Metastatic Breast Carcinoma in the Brain (tissue), 10 donors: ENCODE data around the gene C11orf68.

DNA sequence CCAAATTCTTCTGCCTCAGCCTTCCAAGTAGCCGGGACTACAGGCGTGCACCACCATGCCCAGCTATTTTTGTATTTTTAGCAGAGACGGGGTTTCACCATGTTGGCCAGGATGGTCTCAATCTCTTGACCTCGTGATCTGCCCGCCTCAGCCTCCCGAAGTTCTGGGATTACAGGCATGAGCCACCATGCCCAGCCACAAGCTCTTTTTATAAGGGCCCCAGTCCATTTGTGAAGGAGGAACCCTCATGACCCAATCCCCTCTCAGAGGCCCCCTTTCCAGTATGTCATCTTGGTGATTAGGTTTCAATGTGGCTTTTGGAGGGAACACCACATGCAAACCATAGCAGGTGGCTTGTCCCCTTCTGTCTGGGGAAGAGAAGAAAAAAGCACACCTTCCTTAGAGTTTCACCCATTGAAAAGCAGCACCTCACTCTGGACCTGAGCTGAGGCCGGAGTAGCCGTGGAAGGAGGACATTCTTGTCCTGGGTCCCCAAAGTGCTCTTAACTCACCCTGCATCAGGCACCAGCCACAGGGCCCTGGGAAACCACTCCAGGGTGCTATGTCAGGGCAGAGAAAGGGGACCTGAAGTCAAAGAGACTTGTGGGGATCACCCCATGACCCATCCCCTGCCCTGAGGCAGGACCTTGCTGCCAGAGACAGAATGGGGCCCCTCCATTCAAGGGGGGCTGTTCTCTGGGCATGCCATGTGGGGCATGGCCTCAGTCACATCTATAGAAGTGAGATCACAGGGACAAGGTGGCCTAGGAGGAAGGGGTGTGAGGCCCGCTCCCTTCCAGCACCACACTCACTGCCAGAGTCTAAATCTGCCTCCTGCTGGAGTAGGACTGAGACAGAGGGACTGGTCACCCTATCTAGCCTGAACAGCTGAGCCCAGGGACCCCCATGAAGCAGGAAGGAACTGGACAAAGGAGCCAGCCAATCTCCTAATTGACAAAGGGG, 61.7 kb downstream of the FRMD8 start:
- PRO-cap, 10 experiments = peak in 3 of 10 experiments; most common plus-strand start position 311 of the sequence (in 2)

- PRO-cap, 10 experiments = no peak in any of the 10 experiments
These were observed 34.5 kb upstream of the SCYL1 start for GRCh38 chr11:65490501-65490717.

GRCh38 chr11:65505500-65505726, 19.5 kb upstream of the SCYL1 start:
- PRO-cap, 10 experiments = peak in 3 of 10 experiments; most common plus-strand start chr11:65505594 (in 3); most common minus-strand start chr11:65505550 (in 1)

DNA sequence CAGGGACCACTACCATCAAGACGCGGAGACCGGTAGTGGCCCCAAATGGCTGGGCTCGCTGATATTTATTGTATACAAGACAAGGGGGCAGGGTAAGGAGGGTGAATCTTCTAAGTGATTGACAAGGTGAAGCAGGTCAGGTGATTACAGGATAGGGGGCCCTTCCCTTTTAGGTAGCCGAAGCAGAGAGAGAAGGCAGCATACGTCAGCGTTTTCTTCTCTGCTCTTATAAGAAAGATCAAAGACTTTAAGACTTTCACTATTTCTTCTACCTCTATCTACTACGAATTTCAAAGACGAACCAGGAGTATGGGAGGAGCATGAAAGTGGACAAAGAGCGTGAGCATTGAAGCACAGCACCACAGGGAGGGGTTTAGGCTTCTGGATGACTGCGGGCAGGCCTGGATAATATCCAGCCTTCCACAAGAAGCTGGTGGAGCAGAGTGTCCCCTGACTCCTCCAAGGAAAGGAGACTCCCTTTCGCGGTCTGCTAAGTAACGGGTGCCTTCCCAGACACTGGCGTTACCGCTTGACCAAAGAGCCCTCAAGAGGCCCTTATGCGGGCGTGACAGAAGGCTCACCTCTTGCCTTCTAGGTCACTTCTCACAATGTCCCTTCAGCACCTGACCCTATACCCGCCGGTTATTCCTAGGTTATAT, 2.8 kb upstream of the SCYL1 start:
- PRO-cap, 10 experiments = peak in 1 of 10 experiments; most common plus-strand start position 362 of the sequence (in 1); most common minus-strand start position 237 of the sequence (in 1)

DNA sequence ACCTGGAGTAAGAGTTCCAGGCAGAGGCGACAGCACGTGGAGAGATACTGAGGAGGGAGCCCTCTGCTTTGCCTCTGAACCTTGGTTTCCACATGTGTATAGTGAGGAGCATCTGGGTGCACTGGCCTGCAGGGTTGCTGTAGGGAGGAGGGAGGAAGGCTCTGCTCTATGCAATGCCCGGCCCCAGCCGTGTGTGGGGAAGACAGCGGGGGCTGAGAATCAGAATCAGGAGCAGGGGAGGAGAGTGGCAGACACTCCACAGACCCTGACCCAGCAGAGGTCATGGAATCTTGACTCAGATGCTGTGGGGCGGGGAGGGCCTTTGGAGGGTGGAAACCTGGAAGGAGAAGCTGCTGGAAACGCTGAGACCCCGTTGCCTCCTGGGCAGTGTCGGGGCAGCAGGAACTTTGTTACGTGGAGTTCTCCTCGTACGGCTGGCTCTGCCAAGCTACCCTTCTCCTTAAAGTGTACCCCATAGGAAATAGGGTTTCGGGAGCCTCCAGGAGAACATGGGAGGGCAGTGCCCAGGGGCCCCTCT, 4.1 kb downstream of the SCYL1 start:
- PRO-cap, 10 experiments = no peak in any of the 10 experiments

GRCh38 chr11:65544803-65545290, 13.3 kb downstream of the LTBP3 start:
- PRO-cap, 10 experiments = no peak in any of the 10 experiments

GRCh38 chr11:65552615-65553324, 5.4 kb downstream of the LTBP3 start:
- PRO-cap, 10 experiments = no peak in any of the 10 experiments

- PRO-cap, 10 experiments = peak in 5 of 10 experiments; most common plus-strand start chr11:65556096 (in 3); most common minus-strand start chr11:65555722 (in 1)
These were observed 2.5 kb downstream of the LTBP3 start for GRCh38 chr11:65555423-65556245.

DNA sequence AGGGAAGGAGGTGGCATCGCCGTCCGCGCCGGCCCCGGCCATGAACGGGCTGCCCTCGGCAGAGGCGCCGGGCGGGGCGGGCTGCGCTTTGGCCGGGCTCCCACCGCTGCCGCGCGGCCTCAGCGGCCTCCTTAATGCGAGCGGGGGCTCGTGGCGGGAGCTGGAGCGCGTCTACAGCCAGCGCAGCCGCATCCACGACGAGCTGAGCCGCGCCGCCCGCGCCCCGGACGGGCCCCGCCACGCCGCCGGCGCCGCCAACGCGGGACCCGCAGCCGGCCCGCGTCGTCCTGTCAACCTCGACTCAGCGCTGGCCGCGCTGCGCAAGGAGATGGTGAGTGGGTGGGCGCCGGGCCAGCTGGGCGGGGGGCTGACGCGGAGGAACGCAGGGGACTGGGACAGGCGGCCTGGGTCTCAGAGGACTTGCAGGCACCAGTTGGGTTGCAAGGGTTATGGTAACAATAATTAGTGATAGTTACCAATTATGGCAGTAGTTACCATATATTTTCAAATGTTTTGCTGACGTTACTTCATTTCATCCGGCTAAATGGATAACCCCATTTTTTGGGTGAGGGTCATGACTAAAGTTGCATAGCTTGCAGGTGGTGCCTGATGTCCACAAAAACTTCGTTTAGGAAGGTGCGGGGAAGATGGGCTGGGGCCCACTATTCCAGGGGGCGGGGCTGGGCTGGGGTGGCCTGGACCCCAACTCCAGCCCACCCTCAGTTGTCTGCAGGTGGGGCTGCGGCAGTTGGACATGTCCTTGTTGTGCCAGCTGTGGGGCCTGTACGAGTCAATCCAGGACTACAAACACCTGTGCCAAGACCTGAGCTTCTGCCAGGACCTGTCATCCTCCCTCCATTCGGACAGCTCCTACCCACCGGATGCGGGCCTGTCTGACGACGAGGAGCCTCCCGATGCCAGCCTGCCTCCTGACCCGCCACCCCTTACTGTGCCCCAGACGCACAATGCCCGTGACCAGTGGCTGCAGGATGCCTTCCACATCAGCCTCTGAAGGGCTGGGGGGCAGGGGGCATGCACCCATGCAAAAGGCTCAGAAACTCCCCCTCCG, 626 bp downstream of the FAM89B start:
- PRO-cap, 10 experiments = peak in 10 of 10 experiments; most common plus-strand start position 284 of the sequence (in 1); most common minus-strand start position 303 of the sequence (in 10)

GRCh38 chr11:65593531-65594476, 1.8 kb downstream of the KCNK7 start:
- PRO-cap, 10 experiments = peak in 1 of 10 experiments; most common minus-strand start chr11:65593947 (in 1)

DNA sequence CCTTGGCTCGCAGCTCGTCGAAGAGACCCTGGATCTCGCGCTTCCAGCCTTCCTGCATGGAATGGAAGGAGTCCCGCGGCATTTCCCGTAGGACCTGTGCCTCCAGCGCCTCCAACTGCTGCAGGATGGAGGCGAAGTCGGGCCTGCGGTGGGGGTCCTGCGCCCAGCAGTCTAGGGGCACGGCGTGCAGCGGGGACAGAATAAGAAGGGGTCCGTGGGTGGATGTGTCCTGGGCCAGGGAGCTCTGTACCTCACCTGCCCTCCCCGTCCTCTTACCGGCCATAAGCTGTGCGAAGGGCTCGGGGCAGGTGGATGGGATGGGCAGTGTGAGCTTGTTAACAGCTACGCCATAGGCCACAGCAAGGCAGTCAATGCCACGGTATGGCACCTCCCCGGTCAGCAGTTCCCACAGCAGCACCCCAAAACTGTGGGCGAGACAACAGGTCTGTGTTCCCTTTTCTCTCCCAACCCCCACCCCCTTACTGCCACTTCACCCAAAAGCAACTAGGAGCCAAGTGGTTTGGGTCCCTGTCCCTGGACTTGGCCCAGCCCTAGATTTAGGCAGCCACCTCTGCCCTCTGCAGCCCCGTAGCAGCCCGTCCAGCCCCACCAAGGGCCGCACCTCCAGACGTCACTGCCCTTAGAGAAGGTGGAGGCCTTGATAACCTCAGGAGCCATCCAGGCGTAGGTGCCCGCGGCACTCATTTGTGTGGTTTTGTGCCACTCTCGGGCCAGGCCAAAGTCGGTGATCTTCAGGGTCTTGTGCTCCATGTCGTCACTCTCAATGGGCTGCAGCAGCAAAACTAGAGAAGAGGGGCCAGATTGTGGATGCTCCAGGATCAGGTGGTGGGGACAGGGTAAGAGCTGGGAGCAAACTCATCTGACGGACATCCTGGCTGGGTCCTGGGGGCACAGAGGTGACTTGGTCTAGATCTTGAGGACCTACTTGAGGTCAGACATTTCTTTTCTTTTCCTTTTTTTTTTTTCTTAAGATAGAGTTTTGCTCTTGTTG, 6.1 kb downstream of the MAP3K11 start:
- PRO-cap, 10 experiments = no peak in any of the 10 experiments

GRCh38 chr11:65626056-65626333, 10.4 kb downstream of the PCNX3 start:
- PRO-cap, 10 experiments = no peak in any of the 10 experiments

- PRO-cap, 10 experiments = no peak in any of the 10 experiments
These were observed 4.4 kb downstream of the RELA start for GRCh38 chr11:65658087-65659034.

DNA sequence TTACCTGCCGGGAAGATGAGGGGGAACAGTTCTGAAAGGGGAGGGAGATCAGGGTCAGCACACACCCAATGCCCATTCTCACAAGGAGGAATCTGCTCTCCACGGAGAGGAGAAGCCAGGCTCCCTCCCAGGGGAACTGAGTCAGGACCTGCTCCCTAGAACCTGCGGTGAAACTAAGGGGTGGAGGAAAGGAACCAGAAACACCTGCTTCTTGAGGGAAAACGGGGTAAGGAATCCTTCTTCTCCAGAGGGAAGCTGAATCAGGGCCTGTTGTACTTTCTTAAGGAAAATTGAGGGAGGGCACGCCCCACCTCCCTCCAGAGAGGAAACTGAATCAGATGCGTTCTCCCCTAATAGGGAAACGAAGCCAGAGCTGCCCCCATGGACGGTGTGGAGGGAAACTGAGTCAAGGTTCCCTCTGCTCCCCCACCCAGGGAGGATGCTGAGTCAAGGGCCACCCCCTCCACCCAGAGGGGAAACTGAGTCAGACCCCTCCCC, 492 bp downstream of the RELA start:
- PRO-cap, 10 experiments = no peak in any of the 10 experiments

GRCh38 chr11:65713179-65713838, 1.3 kb downstream of the KAT5 start:
- PRO-cap, 10 experiments = peak in 1 of 10 experiments; most common minus-strand start chr11:65713502 (in 1)

GRCh38 chr11:65718421-65719346, 1.9 kb downstream of the RNASEH2C start:
- PRO-cap, 10 experiments = no peak in any of the 10 experiments

- PRO-cap, 10 experiments = peak in 1 of 10 experiments; most common plus-strand start chr11:65868364 (in 1)
These were observed 4.3 kb downstream of the EFEMP2 start for GRCh38 chr11:65868181-65868905.

DNA sequence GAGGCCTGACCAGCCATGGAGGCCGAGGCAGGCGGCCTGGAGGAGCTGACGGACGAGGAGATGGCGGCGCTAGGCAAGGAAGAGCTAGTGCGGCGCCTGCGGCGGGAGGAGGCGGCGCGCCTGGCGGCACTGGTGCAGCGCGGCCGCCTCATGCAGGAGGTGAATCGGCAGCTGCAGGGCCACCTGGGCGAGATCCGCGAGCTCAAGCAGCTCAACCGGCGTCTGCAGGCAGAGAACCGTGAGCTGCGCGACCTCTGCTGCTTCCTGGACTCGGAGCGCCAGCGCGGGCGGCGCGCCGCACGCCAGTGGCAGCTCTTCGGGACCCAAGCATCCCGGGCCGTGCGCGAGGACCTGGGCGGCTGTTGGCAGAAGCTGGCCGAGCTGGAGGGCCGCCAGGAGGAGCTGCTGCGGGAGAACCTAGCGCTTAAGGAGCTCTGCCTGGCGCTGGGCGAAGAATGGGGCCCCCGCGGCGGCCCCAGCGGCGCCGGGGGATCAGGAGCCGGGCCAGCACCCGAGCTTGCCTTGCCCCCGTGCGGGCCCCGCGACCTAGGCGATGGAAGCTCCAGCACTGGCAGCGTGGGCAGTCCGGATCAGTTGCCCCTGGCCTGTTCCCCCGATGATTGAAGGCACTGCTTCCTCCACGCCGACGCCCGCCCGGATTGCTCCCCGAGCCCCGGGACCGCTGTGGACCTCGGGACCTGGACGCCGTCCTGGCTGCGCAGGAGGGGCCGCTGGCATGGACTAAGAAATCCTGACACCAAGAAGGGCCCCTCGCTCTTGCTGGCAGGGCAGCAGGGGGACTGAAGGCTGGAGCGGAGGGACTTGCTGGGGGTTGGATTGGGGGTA, 519 bp downstream of the CCDC85B start:
- PRO-cap, 10 experiments = peak in 6 of 10 experiments; most common plus-strand start position 81 of the sequence (in 2); most common minus-strand start position 226 of the sequence (in 1)

DNA sequence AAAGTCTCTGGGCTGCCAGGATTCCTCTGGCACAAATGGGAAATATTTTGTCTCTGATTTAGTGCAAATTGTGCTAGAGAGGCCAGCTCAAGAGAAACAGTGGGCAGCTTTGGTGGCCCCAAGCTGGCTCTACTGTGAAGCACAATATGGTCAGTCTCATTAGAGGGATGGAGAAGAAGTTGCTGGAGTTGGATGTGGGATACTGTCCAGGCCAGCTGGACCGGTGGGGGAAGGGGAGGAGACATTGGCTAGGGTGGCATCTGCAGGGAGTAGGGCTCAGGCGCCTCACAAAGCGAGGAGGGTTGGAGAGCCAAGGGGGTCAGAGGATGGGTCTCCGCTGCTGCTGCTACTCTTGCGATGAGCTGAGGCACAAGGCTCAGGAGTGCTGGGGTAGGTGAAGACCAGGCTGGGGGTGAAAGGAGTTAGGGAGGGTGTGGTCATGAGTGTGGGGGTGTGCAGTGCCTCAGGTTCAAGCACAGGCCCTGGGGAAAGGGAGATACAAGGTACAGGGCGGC, 2.2 kb downstream of the CCDC85B start:
- PRO-cap, 10 experiments = no peak in any of the 10 experiments

DNA sequence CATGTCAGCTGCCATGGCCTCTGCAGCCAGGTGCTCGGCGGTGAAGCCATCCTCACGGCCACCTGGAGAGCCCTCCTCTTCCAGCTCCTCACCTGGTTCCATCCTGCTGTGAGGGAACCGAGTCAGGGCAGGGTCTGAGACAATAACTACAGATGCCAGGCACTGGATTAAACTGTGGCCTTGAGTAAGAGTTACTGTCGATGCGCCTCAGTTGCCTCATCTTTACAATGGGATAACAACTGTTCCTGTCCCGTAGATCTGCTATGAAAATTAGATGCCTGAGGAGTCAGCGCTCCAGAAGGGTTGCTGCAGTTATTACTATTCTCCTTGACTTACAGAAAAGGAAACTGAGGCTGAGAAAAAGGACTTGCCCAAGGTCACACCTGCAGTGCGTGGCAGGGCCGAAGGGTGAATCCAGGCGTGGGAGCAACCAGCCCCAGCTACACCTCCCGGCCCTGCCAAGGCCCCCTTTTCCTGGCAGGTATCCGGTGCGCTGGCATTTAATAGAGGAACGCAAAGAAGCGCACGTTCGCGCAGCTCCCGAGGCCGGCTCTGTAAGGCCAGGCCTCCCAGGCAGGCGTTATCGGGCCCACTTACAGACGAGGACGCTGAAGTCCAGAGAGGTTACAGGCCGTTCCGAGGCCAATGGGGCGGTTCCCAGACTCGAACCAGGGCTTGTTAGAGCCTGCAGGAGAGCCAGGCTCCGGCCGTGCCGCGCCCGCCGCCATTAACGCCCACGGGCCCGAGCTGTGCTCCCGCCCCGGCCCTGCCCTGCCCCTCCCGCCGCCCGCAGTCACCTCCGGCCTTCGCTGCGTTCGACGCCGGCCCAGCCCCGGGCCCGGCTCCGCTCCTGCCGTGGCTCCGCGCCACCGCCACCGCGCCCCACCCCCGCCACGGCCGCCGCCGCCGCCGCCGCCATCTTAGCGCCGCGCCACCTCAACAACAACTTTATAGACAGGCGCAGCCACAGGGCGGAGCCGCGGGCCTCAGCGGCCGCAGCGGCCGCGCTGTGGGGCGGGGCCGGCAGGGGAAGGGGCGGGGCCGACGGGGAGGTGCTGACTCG, at the start of gene C11orf68:
Gene C11orf68, minus strand, starts transcription at position 950 of the 1,063 bp plus-strand sequence.
- PRO-cap, 10 experiments = peak in 10 of 10 experiments; most common plus-strand start position 499 of the sequence (in 2); most common minus-strand start position 944 of the sequence (in 8)